Measurements from ENCODE around the genes IFFO1, MLF2, ENO2, ATN1 and C12orf57.

DNA sequence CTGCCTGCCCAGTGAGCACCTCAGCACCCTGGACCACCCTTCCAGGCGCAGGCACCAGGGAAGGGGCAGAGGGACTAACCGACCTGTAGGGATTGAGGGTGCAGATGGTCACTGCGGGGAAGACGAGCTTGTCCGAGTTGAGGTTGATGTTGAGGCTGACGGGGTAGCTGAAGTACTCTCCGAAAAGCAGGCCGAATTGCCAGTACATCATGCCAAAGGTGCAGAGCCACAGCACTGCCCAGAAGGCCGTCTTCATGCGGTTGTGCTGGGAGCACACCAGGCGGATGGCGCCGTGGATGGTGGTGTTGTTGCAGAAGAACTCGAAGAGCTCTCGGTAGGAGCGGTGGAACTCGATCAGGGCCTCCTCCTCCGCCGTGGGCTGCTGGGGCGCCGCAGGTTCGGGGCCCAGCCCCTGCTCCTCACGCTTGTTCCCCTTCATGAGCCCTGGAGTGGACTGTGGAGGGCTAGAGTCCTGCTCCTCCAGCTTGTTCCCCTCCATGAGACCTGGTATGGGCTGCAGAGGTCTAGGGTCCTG lies 1.0 kb downstream of the SCNN1A start:
- PRO-cap, result no peak

GRCh38 chr12:6426790-6427826 lies 17.6 kb upstream of the CD27 start:
- PRO-cap, result no peak

DNA sequence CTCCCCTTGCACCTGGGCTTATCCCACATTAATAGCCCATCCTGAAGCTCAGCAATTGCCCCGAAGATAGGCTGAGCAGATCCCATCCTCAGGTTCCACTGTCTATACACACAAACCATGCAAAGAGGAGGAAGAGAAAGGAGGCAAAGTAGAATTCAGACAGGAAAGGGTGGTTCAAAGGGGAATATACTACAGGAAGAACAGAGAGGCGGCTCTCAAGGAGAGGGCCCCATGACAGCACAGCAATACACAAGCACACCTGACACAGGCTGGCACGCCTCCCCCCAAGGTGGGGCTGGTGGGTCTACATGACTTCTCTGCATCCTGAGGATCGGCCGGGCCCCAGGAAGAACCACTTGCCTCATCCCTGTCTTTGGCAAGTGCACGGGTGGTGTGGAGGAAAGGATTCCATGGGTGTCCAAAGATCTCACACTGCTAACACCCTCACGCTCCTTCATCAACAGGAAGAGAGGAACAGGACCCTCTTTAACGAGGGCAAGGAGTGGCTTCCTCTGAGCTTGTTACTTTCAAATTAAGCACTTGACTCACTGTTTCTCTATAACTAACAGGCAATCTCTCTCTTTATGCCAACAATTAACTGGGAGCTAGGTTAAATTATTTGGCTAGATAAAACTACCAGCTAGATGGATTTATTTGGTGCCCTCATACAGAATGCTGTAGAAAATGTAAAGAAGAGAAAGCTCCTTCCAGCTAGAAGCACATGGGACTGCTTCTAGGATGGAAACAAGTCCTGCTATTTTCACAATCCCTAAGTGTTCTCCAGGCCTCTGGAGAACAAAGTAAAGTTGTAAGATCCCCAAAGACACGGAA lies 7.2 kb downstream of the VAMP1 start:
- PRO-cap, result no peak

GRCh38 chr12:6555206-6556127 lies at the start of gene IFFO1:
IFFO1 (minus strand) TSS chr12:6556042.
- PRO-cap, result unidirectional peak, minus-strand start at chr12:6556042; unidirectional peak, minus-strand start at chr12:6556052

DNA sequence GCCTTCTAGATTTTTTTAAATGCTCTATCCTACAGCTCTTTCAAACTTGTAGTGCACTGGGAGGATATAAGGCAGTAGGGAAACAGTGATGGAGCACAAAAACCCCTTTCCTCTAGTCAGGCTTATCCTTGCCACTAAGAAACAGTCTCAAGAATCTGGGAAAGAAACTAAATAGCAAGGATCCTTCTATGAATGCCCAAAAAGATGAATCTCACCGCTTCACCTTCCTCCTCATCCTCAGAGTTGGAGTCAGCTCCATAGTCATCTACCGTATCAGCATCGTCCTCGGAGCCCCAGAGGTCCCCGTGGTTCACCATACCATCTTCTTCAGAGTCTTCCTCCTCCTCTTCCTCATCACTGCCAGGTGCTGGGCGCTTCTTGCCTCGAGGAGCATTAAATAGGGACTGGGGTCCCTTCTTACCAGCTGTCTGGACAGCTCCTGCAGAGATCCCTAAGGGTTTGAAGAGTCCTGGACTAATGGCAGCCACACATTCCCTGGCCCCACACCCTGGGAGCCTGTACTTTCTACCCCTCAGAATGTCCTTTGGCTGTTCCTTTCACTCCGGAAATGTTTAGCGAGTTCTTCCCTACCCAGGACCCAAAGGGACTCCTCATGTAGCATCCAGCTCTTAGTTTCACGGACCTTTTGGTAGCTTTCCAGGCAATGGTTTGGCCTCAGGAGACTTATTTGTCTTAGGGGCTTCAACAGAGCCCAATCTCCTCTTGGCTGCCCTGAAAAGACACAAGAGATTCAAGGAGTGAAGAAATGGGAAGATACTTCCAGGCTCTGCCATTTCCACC lies 2.0 kb downstream of the NOP2 start:
- PRO-cap, result no peak

- PRO-cap, result no peak
Measured at GRCh38 chr12:6569748-6570594, 1.9 kb upstream of the NOP2 start.

DNA sequence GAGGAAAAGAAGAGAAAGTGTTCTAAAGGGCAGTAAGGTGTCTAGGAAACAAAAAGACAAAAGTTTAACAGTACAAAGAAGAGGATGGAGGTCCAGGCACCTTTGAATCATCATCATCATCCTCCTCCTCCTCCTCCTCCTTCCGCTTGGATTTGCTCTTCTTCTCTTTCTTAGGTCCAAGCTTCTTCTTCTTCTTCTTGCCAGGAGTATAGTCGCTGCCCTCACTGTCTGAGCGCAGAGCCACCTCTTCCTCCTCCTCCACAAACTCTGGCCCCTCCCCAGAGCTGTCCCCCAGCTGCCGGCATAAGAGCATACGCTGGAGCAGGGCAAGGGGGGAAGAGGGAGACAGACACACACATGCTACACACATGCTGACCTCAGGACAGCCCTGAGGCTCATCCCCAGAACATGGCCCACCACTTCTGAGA lies 5.3 kb downstream of the CHD4 start:
- PRO-cap, result no peak

DNA sequence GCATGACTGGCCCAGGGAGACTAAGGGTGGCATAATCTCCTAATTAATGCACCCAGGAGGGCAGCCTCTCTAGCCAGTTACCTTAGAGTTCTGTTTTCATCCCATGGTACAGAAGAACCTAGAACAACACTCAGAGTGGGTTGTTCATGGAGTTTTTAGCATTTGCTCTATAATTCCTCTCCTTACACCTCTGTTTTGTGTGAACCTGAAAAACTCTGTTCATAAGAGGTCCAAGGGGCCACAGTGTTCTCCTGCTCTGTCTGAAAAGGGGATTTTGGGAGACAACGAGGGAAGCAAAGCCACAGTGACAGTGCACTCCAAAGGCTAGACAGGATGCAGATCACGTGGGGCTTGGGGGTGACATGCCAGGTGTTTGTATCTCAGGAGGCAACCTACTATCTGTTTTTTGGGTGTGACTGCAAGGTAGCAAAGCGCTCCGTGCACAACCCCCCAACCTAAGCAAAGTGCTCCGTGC lies 5.0 kb upstream of the CHD4 start:
- PRO-cap, result no peak

GRCh38 chr12:6638828-6640008 lies 3.5 kb upstream of the LPAR5 start:
- PRO-cap, result no peak

- PRO-cap, result no peak
Measured at GRCh38 chr12:6688390-6688741, 809 bp downstream of the ZNF384 start.

GRCh38 chr12:6752256-6753325 lies at the start of gene MLF2:
MLF2 (minus strand) TSS chr12:6753141.
- PRO-cap, result bidirectional peak, plus-strand start at chr12:6753189, minus-strand start at chr12:6753114

DNA sequence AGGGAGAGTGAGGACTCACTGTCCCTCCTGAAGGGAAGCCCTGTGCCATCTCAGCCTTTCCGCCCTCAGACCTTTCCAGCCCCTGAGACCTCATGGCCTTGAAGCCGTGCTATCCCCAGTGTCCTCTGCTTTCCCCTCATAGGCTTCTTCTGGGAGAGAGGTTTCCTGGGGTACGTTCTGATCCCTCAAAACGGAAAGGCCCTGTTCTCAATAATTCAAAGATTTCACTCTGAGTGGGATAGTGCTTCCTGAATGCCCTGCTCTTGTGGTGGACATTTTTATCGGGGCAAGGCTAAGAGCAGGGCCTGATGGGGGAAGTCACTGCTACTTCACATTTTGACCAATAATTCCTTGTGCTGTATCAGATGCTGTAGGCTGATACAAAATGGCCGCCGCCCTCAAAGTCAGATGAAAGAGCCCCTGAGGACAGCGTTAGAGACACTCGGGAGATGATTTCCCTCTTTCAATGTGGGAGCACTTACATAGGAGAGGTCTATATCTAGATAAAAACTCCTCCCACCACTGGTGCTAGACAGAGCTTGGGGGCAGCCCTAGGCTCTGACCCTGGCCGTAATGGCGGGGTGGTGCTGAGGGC lies 1.4 kb downstream of the CD4 start:
- PRO-cap, result no peak

GRCh38 chr12:6792972-6793474 lies 3.7 kb downstream of the CD4 start:
- PRO-cap, result no peak

GRCh38 chr12:6825064-6826074 lies 2.8 kb upstream of the P3H3 start:
- PRO-cap, result bidirectional peak, plus-strand start at chr12:6825839, minus-strand start at chr12:6825626

DNA sequence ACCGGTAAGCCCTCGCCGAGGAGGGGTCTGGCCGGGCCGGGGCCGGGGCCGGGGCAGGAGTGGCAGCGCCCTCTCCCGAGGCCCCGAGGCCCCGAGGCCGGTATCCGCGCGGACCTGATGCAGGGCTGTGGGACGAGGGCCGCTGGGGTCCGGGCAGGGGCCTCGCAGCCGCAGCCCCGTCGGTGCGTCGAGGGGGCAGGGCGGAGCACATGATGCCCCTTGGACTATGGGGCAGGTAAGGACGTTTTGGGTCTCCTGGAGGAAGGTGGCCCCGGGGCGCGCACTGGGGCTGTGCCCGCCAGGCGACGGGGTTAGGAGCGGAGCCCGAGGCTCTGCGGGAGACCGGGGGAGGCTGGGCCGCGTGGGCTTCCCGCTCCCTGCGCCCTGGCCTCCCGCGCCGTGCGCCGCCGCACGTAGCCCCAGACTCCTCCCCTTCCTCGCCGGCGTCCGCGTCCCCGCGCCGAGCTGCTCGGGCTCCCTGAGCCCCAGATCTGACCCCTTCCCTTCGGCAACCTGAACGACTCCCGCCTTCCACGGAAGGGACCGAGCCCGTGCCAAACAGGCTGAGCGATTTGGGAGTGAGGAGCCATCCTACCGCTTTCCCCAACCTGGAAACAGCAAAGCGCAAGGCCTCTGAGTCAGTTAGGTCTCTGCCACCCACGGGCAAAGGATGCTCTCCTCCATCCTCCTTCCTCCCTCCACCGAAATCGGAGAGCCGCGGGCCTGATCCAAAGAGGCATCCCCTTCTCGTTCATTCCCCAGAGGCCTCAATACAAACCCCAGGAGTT lies 541 bp downstream of the TPI1 start:
- PRO-cap, result bidirectional peak, plus-strand start at position 440 of the sequence, minus-strand start at position 386 of the sequence

DNA sequence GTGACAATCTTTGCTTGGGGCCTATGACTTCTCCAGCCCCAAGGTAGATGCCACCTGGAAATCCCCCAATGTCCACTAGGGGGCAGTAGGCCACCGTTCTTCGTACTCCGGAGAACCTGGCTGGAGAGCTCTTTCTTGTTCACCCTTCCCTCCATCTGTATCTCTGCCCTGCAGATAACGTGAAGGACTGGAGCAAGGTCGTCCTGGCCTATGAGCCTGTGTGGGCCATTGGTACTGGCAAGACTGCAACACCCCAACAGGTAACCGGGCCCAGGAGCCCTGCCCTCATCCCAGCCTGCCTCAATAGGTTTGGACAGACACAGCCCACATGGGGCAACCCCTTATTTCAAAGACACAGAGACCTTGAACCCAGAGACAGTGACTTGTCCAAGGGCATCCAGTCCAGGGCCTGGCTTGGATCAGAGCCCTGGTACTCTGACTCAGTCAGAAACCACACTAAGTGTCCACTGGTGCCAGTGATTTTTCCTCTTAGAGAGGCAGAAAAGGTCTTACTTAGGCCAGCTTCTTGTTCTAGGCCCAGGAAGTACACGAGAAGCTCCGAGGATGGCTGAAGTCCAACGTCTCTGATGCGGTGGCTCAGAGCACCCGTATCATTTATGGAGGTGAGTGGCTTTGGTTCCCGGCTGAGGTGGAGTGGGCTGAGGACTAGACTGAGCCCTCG lies 2.3 kb downstream of the TPI1 start:
- PRO-cap, result no peak

DNA sequence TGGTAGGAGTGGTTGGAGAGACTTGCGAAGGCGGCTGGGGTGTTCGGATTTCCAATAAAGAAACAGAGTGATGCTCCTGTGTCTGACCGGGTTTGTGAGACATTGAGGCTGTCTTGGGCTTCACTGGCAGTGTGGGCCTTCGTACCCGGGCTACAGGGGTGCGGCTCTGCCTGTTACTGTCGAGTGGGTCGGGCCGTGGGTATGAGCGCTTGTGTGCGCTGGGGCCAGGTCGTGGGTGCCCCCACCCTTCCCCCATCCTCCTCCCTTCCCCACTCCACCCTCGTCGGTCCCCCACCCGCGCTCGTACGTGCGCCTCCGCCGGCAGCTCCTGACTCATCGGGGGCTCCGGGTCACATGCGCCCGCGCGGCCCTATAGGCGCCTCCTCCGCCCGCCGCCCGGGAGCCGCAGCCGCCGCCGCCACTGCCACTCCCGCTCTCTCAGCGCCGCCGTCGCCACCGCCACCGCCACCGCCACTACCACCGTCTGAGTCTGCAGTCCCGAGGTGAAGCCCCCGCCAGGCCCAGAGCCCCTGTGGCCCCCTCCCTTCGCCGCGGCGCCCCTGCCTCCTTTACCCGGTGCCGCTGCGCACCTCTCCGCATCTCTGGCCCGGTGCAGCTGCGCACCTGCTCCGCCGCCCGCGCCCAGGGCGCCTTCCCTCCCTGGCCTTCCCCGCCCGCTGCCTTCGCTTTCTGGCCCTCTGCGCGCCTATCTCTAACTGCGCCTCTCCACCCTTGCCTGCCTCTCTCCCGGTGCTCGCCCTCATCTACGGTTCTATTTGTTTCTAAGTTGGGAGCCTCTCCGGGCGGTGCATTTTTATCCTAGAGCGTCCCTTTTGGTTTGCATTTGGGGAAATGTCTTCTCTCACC lies at the start of gene ENO2:
Gene ENO2 (plus strand): TSS at position 424 of the 867 bp plus-strand sequence.
- PRO-cap, result bidirectional peak, plus-strand start at position 399 of the sequence, minus-strand start at position 330 of the sequence

DNA sequence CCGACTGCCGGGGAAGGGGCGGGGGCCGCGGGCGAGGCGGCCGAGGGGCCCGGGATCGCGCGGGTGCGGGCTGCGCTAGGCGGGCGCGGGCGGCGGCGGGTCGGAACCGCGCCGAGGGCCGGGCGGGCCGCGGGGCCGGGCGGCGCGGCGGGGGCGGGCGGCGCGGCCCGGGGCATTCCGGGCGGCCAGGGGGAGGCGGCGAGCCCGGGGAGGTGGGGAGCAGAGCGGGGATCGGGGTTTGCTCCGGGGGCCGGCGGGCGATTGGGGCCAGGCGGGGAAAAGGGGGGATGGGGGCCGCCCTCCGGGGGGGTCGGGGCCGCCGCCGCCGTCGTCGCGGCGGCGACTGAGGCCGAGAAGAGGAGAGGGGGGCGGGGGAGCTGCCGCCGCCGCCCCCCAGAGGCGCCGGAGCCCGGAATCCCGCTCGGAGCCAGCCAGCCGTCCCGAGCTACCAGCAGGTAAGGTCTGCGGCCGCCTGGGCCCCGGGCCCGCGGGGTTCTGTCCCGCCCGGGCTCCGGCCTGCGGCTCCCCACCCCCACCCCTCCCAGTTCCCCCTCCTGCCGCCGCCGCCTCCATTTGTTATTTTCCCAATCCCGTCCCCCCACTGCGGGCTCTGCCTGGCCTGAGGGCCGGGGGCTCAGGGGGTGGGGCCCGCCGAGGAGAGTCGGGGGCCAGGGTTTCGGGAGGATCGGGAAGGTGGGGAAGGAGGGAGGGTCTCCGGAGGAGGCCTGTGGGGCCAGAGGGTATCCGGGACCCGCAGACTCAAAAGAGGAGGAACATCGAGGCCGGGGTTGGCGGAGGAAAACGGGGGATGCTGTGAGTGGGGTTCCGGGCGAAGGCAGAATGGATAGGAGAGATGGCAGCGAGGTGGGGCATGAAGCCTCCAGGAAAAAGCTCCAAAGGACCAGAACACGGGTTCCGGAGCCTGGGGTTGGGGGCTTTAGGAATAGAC lies at the start of gene ATN1:
Gene ATN1 (plus strand): TSS at position 30 of the 949 bp plus-strand sequence.
- PRO-cap, result bidirectional peak, plus-strand start at position 34 of the sequence, minus-strand start outside the sequence; unidirectional peak, minus-strand start at position 497 of the sequence

GRCh38 chr12:6943189-6944377 lies at the start of gene C12orf57:
C12orf57 (plus strand) TSS chr12:6944022.
- PRO-cap, result bidirectional peak, plus-strand start at chr12:6943764, minus-strand start at chr12:6943553; unidirectional peak, plus-strand start at chr12:6944035; unidirectional peak, plus-strand start at chr12:6944086

DNA sequence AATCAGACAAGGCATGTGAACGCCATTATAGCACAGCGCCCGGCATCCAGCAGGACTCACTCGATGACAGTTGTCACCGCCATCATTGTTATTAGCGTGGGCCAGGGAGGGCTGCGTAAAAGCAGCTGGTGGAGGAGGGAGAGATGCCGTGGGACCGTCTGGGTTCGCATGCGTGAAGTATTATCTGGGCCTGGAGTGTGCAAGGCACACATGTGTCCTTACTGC lies 315 bp upstream of the PTPN6 start:
- PRO-cap, result no peak

Data from anterior vena cava (tissue), 1 donor.